ENCODE measurements around a stretch of chr5.

DNA sequence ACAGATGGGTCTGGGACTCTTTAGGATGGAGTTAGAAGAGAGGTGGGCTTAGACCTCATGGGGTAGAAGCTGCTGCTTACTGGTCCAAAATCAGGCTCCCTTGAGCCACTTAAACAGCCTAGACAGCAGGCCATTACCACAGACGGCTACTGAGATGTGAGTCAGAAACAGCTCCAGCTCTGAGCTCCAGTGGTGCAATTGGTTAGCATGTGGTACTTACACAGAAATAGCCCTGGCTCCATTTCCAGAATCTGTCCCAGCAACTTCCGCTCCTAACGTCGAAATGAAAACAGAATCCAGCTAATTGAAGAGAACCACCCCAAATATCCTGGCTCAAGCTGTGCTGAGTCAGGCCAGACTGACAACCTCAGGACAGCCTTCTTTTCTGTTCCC is 15.5 kb downstream of the C5orf15 start:
- RRBS = no CpG with 5 or more reads among the region's 4 CpGs

DNA sequence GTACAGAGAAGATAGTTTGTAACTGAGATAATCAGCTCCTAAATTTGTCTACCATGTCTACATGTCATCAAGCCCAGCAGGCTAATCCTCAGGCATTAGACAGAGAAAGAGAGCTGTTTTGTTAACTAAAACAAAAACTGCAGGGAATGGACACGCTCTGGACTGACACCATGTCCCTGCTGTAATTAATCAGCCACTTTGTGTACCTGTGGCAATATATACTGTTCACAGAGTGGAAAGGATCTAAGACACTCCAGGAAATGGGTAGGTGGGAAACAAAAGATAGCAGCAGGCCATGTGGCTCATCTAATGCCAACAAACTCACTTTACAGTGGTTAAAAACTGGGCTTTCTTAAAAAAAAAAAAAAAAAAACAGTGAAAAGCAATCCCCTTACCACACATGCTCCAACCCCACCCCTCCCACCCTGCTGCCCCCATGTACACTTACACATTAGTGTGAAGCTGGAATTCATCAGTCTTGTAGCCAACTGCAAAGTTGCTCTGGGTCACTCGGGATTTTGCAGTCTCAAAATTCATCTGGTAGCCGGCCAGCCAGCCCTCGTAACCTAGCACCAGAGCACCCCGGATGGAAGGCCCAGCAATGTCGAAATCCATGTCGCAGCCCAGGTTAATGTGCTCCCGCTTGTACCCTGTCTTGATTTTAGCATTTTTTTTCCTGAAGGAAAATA is 12.0 kb upstream of the C5orf15 start:
- RRBS = no CpG with 5 or more reads among the region's 8 CpGs

- RRBS = 3% methylated on average over 21 of the region's 52 CpGs
Observed at GRCh38 chr5:134003799-134004325, 913 bp downstream of the VDAC1 start.

GRCh38 chr5:134129207-134129938 is 14.9 kb downstream of the TCF7 start:
- RRBS = no CpG with 5 or more reads among the region's 15 CpGs

- RRBS = 76% methylated on average over 2 of the region's 3 CpGs
Observed at GRCh38 chr5:134136146-134136683, 21.7 kb downstream of the TCF7 start.

DNA sequence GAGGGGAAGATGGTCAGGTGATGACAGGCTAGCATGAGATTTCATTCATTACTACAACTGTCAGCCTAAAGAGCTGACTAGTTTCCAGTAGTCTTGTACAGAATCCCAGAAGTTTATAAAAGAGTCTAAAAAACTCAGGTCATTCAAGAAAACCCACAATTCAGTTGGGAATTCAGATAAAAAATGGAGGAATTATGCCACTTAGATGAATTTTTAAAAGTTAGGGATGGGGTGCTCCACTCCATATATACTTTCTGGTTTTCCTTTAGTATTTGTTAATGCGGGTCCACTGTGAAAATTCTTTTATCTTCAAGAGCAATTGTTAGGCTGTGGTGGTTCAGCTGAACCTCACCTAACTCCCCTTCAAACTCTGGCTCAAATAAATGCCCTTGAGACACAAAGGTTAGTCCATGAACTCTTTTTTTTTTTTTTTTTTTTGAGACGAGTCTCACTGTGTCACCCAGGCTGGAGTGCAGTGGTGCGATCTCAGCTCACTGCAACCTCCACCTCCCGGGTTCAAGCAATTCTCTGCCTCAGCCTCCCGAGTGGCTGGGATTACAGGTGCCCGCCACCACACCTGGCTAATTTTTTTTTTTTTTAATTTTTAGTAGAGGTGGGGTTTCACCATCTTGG is 13.2 kb upstream of the SKP1 start:
- RRBS = no CpG with 5 or more reads among the region's 6 CpGs

DNA sequence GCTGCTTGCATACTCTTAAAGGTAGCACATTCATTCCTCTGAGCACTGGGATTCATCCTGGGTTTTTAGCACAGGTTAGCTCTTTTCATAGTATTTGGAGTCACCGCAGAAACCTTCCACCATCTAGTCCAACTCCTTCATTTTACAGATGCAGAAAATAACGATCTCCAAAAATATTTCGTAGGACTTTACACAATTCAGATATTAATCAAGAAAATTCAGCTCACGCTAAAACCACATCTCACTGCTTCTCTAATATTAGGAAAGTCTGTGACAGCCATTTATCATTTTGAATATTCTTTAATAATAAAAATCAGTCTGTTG is 22.0 kb downstream of the PPP2CA start:
- RRBS = no CpG with 5 or more reads among the region's 4 CpGs

DNA sequence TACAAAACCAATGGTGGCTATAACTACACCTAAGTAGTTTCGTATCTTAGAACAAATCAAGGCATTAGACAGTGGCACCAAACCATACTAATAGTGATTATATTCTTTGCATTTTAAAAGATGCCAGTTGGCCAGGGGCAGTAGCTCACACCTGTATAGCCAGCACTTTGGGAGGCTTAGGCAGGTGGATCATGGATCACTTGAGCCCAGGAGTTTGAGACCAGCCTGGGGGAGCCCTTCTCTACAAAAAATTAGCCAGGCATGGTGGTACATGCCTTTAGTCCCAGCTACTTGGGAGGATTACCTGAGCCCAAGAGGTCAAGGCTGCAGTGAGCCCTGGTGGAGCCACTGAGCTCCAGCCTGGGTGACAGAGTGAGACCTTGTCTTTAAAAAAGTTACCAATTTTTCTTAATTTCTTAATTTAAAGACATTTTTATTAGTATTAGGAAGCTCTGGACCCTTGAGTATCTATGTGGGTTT is 6.5 kb downstream of the UBE2B start:
- RRBS = no CpG with 5 or more reads among the region's 1 CpG

DNA sequence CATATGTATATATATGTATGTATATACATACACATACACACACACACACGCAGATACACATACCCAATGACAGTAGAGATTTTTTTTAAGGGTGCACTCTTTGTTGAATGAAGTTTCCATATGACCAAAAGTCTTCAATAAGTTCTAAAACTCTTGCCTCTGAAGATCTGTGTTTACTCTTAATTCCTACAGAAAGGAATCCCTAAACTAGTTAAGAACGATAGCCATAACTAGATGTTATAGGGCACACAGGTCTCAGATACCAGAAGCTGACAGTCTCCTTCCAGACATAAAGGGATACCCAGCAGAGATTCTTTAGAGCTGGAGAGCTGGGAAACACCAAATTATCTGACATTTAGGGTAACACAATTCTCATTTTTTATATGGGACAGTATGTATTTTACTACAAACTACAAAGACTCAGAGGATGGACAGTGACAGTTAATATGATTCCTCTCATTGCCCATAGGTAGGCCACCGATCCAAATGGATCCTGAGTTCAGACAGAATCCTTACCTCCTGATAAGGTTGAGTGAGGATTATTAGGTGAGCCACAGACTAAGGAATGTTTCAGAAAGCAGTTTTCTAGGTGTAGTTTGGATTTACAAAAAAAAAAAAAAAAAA is 12.4 kb downstream of the CDKN2AIPNL start:
- RRBS = no CpG with 5 or more reads among the region's 3 CpGs

DNA sequence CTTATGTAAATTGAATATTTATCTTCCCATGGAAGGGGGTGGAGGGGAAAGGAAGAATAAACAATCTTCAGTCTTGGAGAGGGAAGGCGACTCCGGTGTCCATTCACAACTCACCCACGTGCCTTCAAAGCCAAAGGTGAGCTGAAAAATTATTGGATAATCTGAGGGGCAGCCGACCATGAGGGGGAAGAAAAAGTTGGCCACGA is 1.7 kb upstream of the JADE2 start:
- RRBS = no CpG with 5 or more reads among the region's 5 CpGs

- RRBS = 3% methylated on average over 13 of the region's 59 CpGs
Observed at GRCh38 chr5:134524771-134525592, 488 bp upstream of the JADE2 start.

GRCh38 chr5:134533355-134533973 is 8.0 kb downstream of the JADE2 start:
- RRBS = no CpG with 5 or more reads among the region's 10 CpGs

DNA sequence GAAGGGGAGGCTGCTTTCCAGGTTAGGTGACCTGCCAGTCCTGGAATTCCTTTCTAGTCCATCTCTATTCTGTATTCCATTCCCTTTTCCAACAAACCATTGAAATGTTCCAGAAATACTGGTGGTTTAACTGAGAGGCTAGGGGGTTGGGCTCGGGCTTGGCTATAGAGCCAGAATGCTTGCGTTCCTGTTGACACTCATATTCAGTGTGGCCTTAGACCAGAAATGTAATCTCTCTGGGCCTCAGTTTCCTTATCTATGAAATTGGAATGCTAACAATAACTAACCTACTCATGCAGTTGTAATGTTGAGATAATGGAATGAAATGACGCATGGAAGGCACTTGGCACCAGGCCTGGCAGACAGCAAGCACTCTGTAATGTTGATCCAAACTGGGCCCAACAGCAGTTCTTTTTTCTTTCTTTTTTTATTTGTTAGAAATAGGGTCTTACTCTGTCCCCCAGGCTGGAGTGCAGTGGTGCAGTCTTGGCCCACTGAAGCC is 26.8 kb downstream of the JADE2 start:
- RRBS = no CpG with 5 or more reads among the region's 3 CpGs

DNA sequence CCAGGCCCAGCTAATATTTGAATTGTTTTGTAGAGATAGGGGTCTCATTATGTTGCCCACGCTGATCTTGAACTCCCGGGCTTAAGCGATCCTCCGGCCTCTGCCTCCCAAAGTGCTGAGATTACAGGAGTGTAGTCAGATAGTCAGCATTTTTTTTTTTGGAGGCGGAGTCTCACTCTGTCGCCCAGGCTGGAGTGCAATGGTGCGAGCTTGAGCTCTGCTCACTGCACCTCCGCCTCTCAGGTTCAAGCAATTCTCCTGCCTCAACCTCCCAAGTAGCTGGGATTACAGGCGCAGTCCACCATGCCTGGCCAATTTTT is 1.6 kb upstream of the SAR1B start:
- RRBS = no CpG with 5 or more reads among the region's 9 CpGs

DNA sequence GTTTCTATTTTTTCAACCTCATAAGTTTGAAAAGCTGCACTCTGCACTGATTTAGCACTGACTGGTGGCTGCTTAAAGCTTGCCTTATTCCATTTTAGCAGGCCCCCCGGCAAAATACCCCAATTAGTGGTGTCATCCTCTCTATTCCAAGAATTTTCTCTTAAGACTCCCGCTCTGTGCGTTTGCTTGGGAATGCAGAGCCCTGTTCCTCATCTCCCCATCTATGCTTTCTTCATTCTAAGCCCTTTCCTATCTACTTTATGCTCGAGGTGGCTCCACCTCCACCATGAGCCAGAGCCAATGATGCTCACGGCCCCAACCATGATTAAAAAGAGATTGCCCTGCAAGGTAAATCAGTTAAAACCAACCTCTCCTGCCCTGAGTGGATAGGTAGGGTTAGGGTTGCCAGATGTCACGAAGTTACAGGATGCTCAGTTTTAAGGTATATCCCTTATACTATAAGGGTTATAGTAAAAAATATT is 715 bp upstream of the TXNDC15 start:
- RRBS = no CpG with 5 or more reads among the region's 6 CpGs

DNA sequence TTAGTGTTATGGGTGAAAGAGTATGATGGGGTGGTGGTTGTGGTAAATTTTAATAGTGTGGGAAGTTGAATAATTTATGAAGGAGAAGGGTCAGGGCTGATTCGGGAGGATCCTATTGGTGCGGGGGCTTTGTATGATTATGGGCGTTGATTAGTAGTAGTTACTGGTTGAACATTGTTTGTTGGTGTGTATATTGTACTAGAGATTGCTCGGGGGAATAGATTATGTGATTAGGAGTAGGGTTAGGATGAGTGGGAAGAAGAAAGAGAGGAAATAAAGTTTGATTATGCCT is 19.4 kb downstream of the PCBD2 start:
- RRBS = no CpG with 5 or more reads among the region's 4 CpGs

DNA sequence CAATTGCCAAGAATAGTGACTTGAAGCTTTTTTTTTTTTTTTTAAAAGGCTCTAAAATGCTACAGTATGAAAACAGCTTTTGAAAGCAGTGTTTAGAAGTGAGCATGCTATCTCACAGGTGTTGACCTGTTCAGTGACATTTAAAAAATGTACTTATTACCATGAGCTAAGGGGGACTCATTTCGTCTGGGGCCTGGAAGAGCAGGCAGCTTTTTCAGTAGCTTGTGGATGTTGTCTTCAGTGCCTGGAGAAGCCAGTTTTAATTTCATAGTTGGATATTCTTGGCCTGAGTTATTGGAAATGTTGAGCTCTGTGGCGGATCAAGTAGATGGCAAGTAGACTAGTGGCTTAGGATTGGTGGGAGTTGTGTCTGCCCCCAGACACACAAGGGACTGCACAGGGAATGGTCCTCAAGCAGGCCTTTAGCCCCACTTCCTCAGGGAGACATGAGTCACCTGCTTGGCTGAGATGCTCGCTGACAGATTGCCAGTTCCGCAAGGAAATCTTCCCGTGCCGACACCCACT is 19.0 kb upstream of the CATSPER3 start:
- RRBS = no CpG with 5 or more reads among the region's 6 CpGs

GRCh38 chr5:135133920-135134690 is 100.1 kb upstream of the PITX1 start:
- RRBS = no CpG with 5 or more reads among the region's 19 CpGs

GRCh38 chr5:135193768-135194355 is 159.8 kb upstream of the PITX1 start:
- RRBS = no CpG with 5 or more reads among the region's 4 CpGs

- RRBS = no CpG with 5 or more reads among the region's 11 CpGs
Observed at GRCh38 chr5:135336702-135337848, 62.0 kb downstream of the MACROH2A1 start.

Measured in iris pigment epithelial cell (primary cell).